Subcutaneous preadipocyte (primary cell): ENCODE measurements around a stretch of chr1.

- CAGE, long polyA plus RNA = no peak
These were observed 1.8 kb downstream of the ADGRL4 start for GRCh38 chr1:79004720-79005209.

- CAGE, long polyA plus RNA = no peak
These were observed 1050.8 kb upstream of the ADGRL2 start for GRCh38 chr1:80750084-80750283.

DNA sequence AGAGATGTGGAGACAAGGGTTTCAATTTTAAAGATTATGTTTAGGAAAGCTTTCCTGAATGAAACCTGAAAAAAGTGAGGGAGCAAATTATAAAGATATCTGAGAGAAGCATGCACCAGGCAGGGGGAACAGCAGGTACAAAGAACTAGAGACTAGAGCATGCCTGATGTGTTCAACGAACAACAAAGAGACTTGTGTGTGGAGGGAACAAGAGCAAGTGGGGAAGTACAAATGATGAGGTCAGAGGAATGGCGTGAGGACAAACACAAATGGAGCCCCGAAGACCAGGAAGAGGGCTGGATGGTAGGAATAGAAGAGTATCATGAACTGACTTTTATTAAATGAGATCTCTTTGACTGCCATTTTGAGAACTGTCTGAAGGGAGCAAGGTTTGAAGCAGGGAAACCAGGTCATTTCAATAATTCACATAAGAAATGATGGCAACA lies 993.8 kb upstream of the ADGRL2 start:
- CAGE, long polyA plus RNA = no peak

GRCh38 chr1:83860877-83861295 lies 138.0 kb downstream of the TTLL7 start:
- CAGE, long polyA plus RNA = no peak

DNA sequence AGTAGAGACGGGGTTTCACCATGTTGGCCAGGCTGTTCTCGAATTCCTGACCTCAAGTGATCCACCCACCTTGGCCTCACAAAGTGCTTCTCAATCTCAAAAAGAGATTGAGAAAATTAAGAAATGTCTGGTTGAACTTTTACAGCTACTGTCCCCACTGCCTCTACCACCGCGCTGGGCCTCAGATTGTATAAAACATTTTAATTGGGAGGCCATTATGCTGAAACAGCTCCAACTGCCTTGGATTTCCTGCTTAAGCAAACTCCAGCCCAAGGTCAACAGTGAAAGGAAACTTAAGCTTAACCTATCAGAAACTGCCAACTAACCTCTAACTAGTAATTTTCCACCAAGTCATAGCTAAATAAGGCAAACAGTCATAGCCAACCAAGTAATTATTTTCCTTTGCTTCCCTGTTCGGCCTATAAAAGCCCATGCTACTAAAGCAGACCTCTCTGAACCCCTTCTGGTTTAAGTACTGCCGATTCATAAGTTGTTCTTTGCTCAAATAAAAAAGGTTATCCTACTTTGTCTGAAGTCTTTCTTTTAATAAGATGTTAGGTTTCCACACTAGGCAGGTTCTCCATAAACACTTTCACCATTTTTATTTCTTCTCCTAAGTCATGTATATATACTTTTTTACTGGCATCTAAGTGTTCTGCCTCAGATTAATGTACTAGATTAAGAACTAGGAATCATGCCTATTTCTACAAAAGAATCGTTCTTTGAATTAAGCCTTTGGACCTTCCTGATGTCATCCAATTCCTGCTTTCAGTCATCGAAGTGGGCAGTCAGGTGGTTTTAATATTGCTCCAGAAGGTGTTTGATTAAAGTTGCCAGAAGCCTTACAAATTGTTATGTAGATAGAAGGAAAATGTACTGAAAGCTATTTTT lies 1.1 kb downstream of the CTBS start:
- CAGE, long polyA plus RNA = no peak

- CAGE, long polyA plus RNA = no peak
These were observed 35.7 kb downstream of the LPAR3 start for GRCh38 chr1:84857308-84857749.

GRCh38 chr1:84893467-84893620 lies 338 bp upstream of the LPAR3 start:
- CAGE, long polyA plus RNA = no peak

- CAGE, long polyA plus RNA = no peak
These were observed 10.5 kb downstream of the SYDE2 start for GRCh38 chr1:85190310-85190820.

GRCh38 chr1:85253190-85253766 lies 6.2 kb downstream of the C1orf52 start:
- CAGE, long polyA plus RNA = no peak

- CAGE, long polyA plus RNA = no peak
These were observed 13.0 kb upstream of the BCL10 start for GRCh38 chr1:85289311-85289867.

DNA sequence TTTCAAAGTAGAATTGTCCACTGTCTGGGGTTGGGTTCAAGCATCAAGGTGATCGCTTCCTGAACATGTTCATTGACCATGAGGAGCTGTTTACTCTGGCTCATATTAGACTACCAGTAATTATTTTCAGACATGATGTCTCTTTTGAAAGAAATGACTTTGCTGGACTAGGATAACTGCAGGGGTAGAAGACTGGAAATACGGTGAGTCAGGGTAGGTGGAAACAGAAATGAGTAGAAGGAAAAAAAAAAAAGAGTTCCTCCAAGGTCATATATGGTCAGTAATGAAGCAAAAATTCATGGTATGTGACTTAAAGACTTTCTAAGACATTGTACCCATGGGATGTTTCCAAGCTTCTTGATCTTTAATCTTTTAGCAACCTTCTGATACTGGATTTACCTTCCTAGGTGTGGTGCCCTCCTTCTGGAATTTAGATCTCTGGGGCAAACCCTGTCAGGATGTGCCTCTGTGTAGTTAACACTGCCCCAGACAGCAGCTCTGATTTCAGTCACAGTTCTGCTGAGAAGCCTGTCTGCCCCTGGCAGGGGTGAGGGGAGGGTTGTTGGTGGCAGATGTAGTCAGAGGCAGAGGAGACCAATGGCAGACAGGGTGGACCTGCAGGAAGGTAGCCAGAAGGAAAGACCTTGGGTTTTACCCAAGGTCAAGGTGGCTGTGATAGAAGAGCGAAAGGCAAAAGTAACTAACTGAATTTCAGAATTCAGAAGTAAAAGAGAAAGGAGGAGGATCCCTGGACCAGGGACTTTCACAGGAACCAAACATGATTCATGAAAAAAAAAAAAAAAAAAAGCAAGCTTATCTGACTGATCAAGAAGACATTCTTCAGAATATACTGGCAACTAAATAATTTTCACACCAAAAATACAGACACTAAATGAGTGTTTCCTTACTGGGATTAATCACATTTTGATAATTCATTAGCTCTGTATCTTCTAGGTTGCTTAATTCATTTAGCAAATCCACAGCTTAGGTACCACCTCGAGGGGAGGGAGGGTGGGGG lies 44.2 kb upstream of the BCL10 start:
- CAGE, long polyA plus RNA = no peak

DNA sequence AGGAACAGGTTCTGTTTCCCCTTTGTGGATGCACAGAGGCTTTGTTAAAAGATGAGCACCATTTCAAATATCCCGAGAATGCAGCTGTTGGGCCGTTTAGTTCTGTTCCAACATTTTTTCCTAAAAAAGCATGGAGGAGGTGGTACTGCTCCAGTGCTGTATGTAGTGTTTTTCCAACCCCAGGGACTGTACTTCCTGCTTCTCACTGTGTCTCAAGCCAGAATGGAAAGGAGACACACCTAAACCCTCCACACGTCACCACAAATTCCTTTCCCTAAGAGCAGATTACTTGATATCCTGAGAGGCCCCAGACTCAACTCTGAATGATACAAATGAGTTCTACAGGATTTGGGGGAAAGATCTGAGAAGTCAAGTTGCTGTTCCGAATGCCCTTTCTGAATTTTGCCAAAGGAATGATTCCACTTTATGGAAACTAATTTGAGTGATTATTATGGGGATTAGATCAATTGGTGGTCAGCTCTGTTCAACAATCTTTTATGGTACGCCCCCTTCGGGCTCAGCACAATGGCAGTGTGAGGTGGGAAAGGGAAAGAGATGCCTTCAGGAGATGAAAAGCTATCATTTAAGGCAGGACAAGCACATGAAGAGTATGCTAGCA lies 54.0 kb upstream of the BCL10 start:
- CAGE, long polyA plus RNA = no peak

- CAGE, long polyA plus RNA = no peak
These were observed 37.7 kb downstream of the DDAH1 start for GRCh38 chr1:85427243-85427651.

GRCh38 chr1:85545038-85545434 lies 35.5 kb upstream of the CCN1 start:
- CAGE, long polyA plus RNA = no peak

DNA sequence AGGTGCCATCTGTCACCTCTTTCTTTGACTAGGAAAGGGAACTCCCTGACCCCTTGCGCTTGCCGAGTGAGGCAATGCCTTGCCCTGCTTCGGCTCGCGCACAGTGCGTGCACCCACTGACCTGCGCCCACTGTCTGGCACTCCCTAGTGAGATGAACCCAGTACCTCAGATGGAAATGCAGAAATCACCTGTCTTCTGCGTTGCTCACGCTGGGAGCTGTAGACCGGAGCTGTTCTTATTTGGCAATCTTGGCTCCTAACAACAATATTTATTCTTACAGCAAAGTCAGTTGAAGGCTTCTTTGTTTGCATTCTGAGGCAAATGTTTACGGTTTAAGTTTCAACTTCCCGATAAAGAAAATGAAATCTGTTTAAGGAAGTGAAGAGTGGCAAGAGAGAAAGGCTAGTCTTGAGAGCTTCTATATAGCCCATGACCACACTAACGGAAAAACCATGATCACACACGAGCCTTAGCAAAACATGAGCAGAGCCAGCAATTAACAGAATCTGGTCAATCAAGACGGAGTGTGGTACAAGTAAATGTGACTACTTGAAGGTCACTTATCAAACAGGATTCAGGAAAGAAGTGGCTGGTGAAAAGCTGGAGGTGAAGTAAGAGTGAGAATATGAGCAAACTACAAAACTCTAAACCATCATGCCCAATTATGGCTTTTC lies 122.6 kb upstream of the ZNHIT6 start:
- CAGE, long polyA plus RNA = no peak

DNA sequence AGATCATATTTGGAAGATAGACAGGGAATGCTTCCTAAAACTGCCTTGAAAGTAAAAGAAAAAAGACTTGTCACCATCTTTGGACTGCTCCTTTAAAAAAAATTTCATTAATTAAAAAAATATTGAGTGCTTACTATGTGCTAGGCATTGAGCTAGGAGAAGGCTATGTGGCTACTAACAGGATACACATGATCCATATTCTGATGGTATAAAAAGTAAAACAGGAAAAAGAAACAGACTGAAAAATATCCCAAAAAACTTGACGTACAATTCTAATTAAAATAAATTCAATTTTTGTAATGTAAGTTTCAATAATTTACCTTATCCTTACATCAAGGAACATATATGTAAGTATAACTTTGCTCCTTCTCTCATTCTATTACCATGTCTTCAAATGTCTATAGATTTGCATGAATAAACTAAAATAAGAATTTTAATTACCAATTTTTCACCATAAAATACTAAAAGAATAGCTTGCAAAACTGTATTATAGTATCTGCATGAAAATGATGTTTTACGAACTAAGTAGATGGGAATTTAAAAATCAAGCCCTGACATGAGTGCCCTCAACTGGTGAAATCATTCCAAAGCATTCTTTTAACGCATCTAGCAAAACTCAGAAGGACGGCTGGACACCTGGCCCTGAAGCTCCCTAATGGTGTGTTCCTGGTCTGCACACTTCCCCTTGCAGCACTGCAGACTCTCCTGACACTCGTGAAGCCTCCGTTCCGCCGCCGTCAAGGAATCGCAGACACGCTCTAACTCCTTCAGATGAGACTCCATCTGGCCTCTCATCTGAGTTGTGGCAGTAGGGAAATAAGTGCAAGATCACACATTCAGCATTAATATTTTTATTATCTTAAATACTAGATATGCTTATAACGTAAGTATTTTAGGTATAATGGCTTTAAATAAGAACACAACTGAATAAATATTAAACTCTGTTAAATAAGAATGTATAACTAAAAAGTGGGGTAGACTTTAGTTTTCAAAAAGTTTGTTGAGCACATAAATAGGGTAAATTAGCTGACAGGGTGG lies 40.0 kb downstream of the ODF2L start:
- CAGE, long polyA plus RNA = no peak

DNA sequence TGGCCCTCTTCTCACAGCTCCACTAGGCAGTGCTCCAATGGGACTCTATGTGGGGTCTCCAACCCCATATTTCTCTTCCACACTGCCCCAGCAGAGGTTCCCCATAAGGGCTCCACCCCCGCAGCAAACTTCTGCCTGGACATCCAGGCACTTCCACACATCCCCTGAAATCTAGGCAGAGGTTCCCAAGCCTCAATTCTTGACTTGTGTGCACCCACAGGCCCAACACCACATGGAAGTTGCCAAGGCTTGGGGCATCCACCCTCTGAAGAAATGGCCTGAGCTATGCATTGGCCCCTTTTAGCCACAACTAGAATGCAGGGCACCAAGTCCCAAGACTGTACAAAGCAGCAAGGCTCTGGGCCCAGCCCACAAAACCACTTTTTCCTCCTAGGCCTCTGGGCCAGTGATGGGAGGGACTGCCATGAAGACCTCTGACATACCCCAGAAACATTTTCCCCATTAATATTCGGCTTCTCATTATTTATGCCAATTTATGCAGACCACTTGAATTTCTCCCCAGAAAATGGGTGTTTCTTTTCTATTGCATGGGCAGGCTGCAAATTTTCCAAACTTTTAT lies 18.6 kb downstream of the ODF2L start:
- CAGE, long polyA plus RNA = no peak

GRCh38 chr1:86382979-86383330 lies 13.2 kb downstream of the ODF2L start:
- CAGE, long polyA plus RNA = no peak

DNA sequence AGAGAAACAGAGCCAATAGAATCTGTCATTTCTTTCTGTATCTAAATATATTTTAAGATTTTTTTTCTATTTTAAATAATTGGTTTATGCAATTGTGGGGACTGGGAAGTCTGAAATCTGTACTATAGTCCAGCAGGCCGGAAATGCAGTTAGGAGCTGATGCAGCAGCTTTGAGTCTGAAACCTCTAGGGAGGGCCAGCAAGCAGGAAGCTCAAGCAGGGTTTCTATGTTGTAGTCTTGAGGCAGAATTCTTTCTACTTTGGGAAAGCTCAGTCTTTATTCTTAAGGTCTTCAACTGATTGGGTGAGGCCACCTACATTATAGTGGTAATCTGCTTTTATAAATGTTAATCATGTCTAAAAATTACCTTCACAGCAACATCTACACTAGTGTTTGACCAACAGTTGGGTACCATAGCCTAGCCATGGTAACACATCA lies 60.9 kb downstream of the SELENOF start:
- CAGE, long polyA plus RNA = no peak

GRCh38 chr1:87151827-87152608 lies 176.7 kb upstream of the LMO4 start:
- CAGE, long polyA plus RNA = no peak